H7 (cell line): ENCODE results near the gene BSG.

DNA sequence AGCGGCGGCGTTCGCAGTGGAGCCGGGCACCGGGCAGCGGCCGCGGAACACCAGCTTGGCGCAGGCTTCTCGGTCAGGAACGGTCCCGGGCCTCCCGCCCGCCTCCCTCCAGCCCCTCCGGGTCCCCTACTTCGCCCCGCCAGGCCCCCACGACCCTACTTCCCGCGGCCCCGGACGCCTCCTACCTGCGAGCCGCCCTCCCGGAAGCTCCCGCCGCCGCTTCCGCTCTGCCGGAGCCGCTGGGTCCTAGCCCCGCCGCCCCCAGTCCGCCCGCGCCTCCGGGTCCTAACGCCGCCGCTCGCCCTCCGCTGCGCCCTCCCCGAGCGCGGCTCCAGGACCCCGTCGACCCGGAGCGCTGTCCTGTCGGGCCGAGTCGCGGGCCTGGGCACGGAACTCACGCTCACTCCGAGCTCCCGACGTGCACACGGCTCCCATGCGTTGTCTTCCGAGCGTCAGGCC, 36.1 kb upstream of the OR4F17 start:
- RAMPAGE, long total RNA, result no peak

DNA sequence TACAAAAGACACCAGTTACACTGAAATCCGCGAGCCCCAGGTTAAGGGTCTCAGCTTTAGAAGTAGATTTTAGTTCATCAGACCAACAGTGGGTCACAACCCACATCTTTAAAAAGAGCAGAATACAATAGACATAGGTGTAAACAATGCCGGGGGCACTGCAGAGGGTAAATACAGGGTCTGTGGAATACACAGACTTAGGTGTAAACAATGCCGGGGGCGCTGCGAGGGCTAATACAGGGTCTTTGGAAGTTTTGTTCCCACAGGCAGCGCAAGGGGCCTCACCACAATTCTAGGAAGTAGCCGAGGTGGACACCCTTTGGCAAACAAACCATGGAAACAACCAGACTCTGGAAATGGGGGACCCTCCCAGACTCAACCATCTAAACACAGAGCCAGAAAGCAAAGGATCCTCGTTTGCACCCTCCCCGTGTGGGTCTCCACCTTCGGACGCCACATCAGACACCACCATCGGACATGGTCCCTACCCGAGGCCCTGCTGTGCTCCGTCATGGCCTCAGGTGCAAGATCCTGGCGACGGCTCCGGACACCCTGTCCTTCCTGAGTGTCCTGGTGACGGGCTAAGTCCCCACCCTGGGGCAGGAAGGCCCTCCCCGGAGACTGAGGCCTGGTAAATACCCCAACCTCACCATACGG, 16.6 kb upstream of the PLPP2 start:
- RAMPAGE, long total RNA, result no peak

GRCh38 chr19:310566-311303, 19.5 kb upstream of the PLPP2 start:
- RAMPAGE, long total RNA, result no peak

DNA sequence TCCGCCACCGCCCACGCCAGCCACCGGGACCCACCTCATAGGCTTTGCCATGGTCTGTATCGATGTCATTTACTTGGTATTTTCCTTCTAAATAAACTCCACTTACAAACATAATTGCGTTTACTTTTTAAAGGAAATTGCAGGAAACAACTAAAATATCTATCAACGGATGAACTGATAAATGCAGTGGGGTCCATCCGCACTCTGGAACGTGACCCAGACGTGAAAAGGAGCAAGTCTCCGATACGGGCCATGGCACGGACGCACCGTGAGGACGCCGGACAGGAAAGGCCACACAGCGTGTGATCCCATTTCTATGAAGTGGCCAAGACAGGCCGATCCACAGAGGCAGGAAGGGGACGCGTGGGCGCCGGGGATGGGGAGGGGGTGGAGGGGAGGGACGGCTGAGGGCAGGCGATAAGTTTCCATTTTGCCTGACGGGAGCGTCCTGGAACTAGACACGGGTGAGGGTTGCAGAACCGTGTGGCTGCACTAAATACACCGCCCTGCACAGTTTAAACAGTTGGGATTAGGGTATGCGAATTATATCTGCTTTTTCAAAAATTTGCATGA, 13.8 kb downstream of the SHC2 start:
- RAMPAGE, long total RNA, result no peak

DNA sequence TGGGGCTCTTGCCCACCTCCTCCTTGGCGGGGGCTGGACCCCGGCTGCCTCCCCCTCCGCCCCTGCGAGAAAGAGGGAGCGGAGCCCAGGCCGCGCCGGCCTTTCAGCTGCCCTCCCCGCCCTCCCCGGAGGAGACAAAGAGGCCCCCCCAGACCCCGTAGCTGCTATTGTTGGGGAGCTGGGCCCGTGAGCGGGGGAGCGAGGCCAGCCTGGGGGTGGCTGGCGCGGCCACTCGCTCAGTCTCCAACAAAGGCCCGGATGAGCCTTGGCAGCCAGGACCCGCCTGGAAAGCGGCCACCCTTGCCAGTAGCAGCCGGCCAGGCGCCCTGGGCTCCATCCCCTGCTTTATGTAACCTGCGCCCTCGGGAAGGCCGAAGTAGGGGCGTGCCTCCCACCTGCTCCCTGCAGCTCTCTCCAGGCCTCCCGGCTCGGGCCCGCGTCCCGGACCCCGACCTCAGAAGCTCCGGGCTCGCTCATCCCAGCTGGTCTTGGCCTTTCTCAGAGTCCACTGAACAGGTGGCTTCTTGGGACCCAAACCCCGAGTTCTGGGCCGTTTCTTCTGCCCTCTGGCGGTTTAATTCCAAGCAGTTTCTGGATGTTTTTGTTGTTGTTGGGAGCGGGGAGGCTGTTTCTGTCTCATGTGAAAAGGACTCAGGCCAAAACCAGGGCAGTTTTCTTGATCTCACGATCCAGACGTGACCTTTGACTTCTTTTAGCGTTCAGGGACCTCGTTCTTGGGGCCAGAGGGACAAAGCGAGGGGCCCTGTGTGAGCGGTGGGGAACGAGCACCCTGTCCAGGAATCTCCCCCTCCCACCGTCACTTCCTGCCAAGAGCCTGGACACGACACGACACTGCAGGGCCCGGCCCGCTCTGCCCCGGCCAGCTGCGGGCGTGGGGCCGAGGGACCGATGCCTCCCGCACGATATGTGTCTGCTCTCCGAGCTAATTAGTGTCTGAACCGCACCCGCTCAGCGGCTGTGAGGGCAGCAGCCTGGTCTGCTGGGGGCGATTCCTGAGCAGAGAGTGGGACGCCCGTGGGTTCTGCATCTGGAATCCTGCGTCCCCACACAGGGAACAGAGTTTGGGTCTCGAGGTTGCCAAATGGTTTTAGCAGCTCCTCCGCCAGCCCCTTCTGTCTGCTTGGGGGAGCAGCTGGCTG, 1.2 kb downstream of the CDC34 start:
- RAMPAGE, long total RNA, result no peak

DNA sequence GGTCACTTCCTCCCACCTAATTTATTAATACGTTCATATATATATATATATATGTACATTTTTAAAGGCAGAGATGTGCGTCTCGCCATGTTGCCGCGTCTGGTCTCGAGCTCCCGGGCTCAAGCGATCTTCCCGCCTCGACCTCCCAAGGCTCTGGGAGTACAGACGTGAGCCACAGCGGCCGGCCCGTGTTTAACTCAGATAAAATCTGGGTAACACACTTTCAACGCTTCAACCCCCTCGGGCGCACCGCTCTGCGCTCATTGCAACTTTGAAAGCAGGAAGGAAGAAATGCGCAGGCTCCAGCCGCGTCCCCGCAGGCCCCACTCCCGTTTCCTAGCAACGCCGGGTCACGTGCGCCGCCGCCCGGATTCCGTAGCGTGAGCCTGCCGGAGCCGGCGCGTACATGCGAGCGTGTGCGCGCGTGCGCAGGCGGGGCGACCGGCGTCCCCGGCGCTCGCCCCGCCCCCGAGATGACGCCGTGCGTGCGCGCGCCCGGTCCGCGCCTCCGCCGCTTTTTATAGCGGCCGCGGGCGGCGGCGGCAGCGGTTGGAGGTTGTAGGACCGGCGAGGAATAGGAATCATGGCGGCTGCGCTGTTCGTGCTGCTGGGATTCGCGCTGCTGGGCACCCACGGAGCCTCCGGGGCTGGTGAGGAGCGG, at the start of gene BSG:
Gene BSG (plus strand): TSS at position 545 of the 661 bp plus-strand sequence.
- RAMPAGE, long total RNA, result start-site peak on the plus strand centred at position 529 of the sequence, 48 bp wide, 1,882 reads

DNA sequence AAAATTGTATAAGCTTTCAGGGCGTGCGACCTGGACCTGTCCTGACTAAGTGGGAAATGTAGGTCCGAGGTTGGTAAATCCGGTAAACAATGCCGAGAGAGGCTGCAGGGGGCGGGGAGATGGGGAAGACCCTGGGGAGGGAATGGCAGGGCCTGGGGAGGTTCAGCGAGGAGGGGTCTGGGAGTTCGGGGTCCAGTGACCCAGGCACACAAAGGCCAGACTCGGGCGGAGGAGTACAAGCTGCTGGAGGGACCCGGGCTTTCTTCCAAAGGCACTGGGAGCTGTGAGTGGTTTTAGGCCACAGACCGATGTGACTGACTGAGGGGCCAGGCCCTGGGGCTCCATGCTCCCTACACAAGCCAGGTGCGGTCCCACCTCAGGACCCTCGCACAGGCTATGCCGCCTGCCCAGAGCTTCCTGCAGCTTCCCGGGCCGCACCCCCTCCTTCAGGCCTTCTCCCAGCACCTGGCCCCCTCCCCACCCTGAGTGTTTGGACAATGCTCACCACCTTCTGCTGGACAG, 3.1 kb upstream of the HCN2 start:
- RAMPAGE, long total RNA, result no peak

- RAMPAGE, long total RNA, result no peak
Observed at GRCh38 chr19:641951-642565, 2.4 kb downstream of the FGF22 start.

DNA sequence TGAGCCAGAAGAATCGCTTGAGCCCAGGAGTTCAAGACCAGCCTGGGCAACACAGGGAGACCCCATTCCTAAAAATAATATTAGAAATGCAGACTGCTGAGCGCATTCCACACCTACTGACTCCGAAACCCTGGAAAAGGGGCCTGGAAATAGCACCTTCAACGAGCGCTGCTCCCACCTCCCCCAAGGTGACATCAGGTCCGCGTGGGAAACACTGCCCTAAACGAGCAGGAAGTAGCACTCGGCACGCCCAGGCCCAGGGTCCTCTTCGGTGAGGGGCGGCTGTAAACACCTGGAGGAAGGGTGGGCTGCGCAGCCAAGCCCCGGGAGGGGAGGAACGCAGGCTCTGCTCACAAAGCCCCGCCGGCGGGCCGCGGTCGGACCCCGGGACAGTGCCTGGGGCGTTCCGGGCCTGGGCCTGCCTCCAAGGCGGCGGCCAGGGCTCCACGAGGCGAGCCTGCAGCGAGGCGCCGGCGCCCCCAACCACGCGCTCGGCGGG, 881 bp downstream of the RNF126 start:
- RAMPAGE, long total RNA, result no peak

DNA sequence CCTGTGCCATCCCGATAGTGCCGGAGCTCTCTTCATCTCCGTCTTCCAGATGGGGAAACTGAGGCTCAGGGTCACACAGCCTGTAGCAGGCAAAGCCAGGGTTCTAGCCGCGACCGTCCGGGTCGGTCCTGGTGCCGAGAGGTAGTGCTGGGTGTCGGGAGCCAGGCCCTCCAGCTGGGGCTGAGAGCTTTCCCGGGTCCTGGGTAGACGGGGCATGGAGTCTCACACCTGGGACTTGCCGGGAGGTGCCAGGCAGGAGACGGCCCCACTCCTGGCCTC, 516 bp downstream of the FSTL3 start:
- RAMPAGE, long total RNA, result no peak

GRCh38 chr19:726782-727425, 18.2 kb downstream of the PALM start:
- RAMPAGE, long total RNA, result no peak

- RAMPAGE, long total RNA, result no peak
Observed at GRCh38 chr19:744759-745076, 6.2 kb upstream of the MISP start.

GRCh38 chr19:814621-815618, 6.8 kb downstream of the PLPPR3 start:
- RAMPAGE, long total RNA, result no peak

DNA sequence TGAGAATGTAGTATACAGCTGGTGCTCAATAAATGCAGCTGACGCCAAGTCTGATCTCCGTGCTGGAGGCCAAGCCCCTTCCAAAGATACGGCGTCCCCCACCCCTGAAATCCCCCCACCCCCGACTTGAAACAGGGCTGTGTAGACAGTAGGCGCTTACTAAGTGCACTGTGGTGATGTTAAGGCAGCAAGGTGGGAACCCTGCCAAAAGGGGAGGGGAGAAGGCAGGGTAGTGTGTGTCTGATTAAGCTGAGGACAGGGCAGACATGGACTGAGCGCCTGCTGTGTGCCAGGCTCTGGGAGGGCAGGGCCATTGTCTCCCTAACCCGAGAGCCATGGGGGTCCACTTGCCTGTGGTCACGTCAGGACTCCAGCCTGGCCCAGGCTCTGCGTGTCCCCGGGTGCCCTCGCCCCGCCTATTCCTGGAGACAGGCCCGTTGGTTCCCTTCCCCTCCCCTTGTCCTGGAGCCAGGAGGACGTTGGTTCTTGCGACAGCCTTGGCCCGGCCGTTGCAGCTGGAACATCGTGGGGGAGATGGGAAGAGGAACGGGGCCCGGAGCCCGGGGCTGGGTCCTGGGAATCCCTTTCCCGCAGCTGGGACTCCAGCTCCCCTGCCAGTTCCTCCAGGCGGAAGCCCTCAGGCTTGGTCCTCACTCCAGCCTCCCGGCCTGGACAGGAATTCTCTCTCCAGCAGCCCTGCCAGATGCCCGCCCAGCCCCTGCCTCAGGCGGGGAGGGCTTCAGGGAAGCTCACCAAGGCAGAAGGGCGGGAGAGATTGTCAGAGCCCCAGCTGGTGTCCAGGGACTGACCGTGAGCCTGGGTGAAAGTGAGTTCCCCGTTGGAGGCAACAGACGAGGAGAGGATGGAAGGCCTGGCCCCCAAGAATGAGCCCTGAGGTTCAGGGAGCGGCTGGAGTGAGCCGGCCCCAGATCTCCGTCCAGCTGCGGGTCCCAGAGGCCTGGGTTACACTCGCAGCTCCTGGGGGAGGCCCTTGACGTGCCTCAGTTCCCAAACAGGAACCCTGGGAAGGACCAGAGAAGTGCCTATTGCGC, 1.6 kb upstream of the ELANE start:
- RAMPAGE, long total RNA, result no peak

GRCh38 chr19:868435-869030, 9.1 kb downstream of the CFD start:
- RAMPAGE, long total RNA, result no peak

DNA sequence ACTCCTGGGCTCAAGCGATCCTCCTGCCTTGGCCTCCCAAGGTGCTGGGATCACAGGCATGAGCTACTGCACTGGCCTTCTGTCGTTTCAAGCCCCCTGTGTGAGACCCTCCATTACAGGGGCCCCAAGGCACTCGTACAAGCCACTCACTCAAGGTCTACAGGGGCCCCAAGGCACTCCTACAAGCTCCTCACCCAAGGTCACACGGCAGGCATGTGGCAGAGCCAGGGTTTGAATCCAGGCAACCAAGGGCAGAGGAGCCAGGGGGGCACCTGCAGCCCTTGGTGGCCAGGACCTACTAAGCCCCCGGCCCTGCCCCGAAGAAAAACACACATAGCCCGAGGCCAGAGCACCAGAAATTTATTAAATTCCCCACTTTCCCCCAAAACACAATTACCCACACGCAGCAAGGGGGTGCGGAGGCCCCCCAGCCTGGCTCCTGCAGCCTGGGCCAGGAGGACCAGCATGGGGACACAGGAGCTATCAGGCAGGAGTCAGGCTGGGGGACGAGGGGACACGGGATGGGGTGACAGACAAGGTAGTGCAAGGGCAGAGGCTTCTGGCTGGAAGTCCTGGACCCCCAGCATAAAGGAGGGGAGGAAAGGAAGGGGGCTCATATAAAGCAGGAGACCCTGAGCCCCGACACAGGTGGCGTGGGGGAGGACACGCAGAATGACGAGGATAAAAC, 3.3 kb upstream of the MED16 start:
- RAMPAGE, long total RNA, result no peak

- RAMPAGE, long total RNA, result no peak
Observed at GRCh38 chr19:947238-948249, 21.7 kb downstream of the ARID3A start.

- RAMPAGE, long total RNA, result no peak
Observed at GRCh38 chr19:953064-954177, 27.6 kb downstream of the ARID3A start.

DNA sequence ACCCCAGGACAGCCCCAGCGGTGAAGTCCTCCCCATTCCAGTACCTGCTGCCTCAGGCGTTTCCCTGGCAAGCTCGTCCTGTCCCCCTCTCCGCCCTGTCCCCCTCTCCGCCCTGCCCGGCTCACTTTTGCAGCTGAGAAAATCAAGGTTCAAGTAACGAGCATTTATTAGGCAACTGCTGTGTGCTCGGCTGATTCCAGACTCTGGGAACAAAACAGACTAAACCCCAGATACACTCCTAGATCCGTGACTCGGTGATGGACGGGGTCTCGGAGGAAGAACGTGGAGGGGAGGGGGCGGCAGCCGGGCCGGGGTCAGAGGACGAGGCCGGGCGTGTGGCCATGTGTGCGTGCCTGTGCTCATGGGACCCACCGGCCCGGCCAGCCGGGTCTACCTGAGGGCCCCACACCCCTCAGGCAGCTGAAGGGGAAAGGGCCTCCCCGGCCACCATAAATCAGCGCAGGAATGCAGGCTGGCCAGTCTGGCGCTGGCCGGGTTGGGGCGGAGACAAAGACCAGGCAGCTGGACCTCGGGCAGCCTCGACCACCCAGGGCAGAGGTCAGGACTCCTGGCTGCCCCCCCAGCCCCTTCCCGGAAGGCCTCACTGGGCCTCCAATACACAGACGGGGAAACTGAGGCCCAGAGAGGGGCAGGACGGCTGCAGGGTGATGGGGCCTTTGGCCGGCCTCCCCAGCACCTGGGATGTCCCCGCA, 27.8 kb upstream of the WDR18 start:
- RAMPAGE, long total RNA, result no peak

DNA sequence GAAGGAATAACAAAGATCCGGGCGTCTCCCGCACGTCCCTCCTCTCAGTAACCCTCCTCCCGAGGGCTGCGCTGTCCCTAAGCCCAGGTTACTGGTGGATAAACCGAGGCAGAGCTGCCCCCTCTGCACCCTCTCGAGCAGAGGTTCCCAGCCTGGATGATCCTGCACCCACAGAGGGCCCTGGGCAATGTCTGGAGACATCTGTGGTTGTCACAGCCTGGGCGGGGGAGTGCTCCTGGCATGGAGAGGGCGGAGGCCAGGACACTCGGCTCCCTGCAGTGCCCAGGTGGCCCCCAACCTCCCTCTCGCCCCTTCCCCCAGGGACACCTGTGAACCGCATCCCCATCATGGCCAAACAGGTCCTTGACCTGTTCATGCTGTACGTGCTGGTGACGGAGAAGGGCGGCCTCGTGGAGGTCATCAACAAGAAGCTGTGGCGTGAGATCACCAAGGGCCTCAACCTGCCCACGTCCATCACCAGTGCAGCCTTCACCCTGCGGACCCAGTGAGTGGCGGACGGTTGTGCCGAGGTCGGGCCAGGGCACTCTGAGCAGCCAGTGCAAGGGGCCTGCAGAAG, 20.1 kb upstream of the WDR18 start:
- RAMPAGE, long total RNA, result no peak